ENCODE data around the genes POM121L12 and ZNF479.

GRCh38 chr7:52956461-52957054 is 78.9 kb upstream of the POM121L12 start:
- RRBS = no CpG with 5 or more reads among the region's 12 CpGs

DNA sequence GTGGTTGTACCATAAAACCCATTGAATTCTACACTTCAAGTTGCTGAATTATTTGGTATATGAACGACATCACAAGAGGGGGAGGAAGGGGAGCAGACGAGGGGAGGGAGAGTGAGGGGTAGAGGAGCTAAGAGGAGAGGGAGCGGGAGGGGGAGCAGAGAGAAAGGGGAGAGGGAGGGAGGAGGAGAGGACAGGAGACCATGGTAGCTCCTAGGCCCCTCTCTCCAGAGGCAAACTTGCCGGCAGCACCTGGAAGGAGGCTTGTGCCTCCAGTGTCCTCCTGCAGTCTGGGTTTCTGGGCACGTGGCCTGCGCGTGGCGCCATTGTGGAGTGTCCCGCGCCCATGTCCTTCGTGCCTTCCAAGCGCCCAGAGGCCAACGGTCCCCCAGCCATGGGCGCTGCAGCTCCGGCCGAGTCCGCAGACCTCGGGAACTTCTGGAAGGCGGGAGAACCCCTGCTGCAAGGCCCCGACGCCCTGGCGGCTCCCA is at the start of gene POM121L12:
TSS of gene POM121L12 (plus strand) at position 353 of the 488 bp plus-strand sequence.
- RRBS = no CpG with 5 or more reads among the region's 22 CpGs

- RRBS = no CpG with 5 or more reads among the region's 7 CpGs
Measured at GRCh38 chr7:54746047-54746818, 12.8 kb downstream of the SEC61G start.

DNA sequence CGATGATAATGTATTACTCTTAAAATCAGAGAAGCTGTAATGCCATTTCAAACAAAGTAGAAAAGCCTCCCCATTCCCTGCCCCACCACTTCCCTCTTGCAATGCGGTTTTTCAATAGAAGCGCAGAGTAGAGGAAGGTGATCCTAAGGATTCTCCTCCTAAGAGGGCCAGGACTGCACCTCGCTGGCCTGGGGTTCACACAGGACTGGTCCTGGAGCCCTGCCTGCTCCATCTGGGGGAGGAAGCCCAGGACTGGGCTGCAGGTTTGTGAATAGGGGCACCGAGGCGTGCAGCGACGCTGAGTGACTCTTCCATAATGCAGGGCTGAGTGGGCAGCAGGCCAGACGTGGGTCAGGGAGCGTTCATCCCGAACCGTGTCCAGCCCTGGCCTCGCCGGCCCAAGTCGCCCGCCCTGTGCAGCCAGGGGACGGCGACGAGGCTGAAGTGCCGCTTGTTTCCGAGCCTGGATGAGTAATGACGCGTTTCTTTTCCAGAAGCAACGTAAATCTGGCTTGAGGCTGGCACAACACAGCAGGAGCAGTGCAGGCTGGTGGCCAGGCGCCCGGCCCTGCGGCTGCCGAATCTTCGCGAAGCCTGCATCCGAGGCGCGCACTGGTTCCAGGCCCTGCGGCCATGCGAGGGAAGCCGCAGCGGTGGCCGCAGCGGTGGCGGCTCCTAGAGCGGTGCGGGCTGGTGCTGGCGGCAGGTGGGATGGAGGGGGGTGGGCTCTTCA is 73.9 kb upstream of the SEC61G start:
- RRBS = no CpG with 5 or more reads among the region's 43 CpGs

GRCh38 chr7:54837230-54837587 is 78.2 kb upstream of the SEC61G start:
- RRBS = no CpG with 5 or more reads among the region's 6 CpGs

DNA sequence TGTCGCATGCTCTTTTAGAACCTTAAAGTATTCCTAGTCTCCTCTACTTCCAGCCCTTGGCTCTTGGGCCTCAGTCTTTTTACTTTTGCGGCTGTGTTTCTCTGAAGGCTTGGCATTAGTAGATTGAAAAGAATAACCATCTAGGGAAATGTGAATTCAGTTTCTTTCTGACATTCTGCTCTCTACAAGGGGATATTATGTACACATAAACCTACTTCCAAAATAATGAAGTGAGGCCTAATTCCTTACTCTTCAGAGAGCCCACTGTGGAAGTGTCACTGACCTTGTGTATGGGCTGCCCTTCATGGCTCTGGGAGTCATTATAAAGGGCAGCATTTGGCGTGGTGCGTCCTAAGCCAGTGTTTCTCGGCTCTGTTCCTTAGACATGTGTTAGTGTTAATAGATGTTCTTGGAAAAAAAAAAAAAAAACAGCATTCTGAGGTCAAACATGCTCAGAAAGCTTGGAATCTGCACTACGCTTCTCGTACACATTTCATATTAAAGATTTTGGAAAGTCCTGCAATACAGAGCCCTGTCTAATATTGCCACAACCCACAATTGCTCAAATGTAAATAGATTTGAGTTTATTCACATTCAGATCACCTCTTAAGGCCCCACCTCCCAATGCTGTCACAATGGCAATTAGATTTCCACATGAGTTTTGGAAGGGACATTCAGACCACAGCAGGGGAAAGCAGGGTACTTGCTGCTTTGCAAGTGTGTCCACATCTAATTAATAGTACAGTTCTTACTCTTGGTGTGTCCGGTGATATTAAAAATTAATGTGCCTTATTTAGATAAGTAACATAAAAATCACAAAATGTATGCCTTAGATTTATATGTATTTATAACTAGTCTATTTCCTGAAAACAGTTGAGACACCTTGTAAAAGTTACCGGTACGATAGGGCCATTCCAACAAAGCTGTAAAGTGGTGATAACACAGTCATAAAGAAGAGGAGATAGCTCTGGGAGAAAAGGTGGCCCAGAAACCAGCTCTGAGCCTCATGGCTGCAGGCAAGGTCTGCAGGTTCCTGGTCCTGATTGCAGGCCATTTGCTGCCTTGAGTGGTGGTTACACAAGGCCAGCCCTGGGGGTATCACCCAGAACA is 27.7 kb downstream of the EGFR start:
- RRBS = 86% methylated on average over 2 of the region's 10 CpGs

DNA sequence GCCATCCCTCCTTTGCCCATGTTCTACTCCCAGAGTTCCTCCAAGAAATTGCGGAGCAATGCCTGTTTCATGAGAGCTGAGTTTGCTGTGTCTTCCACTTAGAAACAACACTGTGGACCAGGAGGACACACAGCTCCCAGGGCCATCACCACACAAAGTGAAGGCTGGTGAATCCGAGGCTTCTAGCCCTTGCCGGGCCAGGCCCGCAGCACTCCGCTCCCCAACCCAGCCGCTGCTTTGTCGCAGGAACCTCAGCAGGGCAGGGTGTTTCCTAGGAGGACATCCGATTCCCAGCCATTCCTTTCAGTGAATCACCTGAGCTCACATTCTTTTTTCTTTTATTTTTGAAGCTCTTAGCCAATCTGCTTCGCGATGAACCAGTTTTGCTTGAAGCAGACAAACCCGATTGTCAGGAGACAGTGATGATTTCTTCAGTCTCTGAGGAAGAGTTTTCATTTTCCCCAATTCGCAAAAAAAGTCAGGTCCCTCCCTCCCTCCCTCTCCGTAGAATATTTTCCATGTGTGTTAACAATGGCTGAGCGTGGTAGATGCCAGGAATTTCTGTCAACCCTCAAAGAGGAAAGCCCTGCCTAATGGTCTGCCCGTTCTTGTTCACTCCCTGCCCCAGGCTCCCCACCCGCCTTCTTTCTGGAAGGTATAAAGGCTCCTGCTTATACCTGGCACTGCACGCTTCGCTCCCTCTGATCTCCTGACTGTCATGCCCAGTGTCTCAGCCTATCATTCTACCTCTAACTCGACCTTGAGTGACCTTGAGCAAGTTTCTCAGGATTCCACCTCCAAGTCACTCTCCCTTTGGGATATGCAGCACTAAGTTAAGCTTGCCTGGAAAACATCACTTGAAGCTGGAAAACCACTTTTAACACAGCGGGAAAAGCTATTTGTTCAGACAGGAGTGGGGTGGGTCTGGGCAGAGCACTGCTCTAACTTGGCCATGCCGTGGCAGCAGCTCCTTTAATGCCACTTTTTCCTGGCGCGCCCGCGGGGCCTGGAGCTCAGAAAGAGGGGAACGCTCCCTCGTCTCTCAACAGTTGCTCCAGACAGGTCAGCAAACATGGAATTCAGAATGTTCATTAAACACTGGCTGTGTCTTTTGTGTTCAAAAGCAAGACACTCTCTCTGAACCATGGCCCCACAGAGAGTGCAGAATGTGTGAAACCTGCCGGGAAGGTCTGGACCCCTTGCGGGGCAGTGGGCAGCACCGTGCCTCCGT is 35.1 kb downstream of the EGFR start:
- RRBS = no CpG with 5 or more reads among the region's 31 CpGs

- RRBS = no CpG with 5 or more reads among the region's 9 CpGs
Measured at GRCh38 chr7:55099051-55099829, 80.4 kb downstream of the EGFR start.

- RRBS = no CpG with 5 or more reads among the region's 12 CpGs
Measured at GRCh38 chr7:55132812-55133585, 114.2 kb downstream of the EGFR start.

- RRBS = 54% methylated on average over 4 of the region's 8 CpGs
Measured at GRCh38 chr7:55152317-55152768, 133.5 kb downstream of the EGFR start.

- RRBS = no CpG with 5 or more reads among the region's 8 CpGs
Measured at GRCh38 chr7:55188015-55188541, 169.3 kb downstream of the EGFR start.

GRCh38 chr7:55521758-55522460 is 50.4 kb downstream of the VOPP1 start:
- RRBS = no CpG with 5 or more reads among the region's 13 CpGs

GRCh38 chr7:55569257-55569590 is 3.1 kb downstream of the VOPP1 start:
- RRBS = no CpG with 5 or more reads among the region's 6 CpGs

GRCh38 chr7:56091474-56092216 is 1.1 kb downstream of the PHKG1 start:
- RRBS = no CpG with 5 or more reads among the region's 6 CpGs

GRCh38 chr7:57132377-57132665 is at the start of gene ZNF479:
Gene ZNF479, minus strand, starts transcription at chr7:57132436.
- RRBS = no CpG with 5 or more reads among the region's 6 CpGs

DNA sequence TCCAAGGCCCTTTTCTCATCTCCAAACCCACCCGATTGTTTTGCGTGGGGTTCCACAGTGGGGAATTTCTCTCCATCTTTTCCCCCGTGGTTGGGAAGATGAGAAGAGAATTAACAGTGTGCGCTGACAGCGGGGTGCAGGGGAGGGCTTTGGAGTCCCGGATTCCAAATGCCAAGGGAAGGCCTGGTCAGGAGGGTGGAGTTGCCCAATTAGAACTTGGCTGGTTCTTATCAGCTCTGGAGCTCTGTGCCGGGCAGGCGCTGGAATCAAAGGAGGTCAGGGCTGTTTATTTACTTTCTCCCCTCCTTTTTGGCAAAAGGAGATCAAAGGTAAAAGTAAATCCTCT is 95.4 kb upstream of the ZNF716 start:
- RRBS = 29% methylated on average over 2 of the region's 8 CpGs

- RRBS = no CpG with 5 or more reads among the region's 4 CpGs
Measured at GRCh38 chr7:57375579-57376368, 74.2 kb upstream of the ZNF716 start.

DNA sequence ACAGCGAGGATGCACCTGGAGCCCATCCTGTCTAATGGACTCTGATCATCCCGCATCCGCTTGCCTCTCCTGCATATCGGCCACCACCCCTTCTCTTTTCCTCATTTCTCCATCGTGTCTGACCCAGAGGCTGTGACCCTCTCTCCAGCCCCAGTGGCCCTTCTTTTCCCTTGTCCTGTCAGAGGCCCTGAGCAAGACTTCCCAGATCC is 32.6 kb upstream of the ZNF716 start:
- RRBS = no CpG with 5 or more reads among the region's 5 CpGs

- RRBS = no CpG with 5 or more reads among the region's 33 CpGs
Measured at GRCh38 chr7:57867975-57868310, 418.0 kb downstream of the ZNF716 start.

- RRBS = no CpG with 5 or more reads among the region's 84 CpGs
Measured at GRCh38 chr7:57868389-57869096, 418.6 kb downstream of the ZNF716 start.

All from PFSK-1 (cell line).